ENCODE measurements around the genes TUBA3C and ZMYM2.

DNA sequence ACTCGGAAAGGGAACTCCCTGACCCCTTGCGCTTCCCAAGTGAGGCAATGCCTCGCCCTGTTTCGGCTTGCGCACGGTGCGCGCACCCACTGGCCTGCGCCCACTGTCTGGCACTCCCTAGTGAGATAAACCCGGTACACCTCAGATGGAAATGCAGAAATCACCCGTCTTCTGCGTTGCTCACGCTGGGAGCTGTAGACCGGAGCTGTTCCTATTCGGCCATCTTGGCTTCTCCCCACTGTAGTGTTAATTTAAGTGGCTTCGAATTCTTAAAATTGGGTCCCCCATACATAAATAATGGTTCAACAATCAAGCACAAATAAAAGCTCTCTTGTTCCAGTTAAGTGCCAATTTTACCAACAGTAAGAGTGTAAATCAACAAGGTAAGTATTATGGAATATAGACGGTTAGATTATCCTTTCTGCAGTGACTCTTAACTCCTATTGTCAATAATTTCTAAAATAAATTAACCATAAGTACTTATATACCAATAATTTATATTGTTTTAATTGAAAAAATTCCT, 72.1 kb downstream of the TUBA3C start:
- RRBS = 58% methylated on average over 2 of the region's 17 CpGs

DNA sequence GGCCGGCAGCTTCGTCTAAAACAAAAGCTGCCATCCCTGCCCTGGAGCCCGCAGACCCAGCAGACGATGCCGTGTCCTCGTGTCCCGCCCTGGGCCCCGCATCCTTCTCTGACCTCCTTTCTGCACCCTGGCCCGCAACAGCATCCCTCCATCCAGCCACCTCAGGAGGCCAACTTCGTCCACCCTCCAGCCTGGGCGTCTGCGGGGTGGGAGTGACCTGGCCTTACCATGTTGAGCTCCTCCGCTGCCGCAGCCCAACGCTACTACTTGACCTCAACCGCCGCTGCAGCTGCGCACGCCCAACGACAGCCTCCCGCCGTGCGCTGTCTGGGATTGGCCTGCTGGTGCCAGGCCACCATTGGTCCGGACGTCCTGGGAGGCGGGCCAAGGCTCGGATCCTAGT, at the start of gene TUBA3C:
Gene TUBA3C, minus strand, starts transcription at position 307 of the 403 bp plus-strand sequence.
- RRBS = no CpG with 5 or more reads among the region's 27 CpGs

- RRBS = no CpG with 5 or more reads among the region's 9 CpGs
Observed at GRCh38 chr13:19687252-19688165, 54.0 kb downstream of the MPHOSPH8 start.

GRCh38 chr13:19751220-19751584, 31.5 kb downstream of the PSPC1 start:
- RRBS = no CpG with 5 or more reads among the region's 5 CpGs

DNA sequence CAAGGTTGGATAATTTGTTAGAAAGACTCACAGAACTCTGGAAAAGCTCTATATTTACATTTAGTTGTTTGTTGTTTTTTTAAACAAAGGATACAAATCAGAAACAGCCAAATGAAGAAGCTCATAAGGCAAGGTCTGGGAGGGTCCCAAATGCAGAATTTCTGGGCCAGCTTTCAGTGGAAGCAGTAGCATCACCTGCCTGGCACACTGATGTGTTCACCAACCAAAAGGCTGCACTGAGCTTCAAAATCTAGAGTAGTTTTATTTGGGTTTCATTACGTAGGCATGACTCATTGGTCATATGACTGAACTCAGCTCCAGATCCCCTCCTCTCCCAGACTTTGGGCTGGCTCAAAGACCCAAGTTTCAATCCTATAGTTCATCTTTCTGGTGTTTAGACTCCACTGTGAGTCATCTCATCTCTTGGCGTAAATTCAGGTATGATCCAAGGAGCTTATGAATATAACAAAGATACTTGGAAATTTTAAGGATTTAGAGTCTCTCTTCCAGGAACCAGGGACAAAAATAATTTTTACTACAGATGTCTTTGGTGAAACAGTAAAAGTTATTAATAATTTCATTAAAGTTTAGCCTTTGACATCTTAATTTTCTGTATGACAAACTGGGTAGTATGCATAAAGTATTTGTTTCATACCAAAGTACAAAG, 17.7 kb downstream of the ZMYM5 start:
- RRBS = no CpG with 5 or more reads among the region's 2 CpGs

GRCh38 chr13:19910326-19910736, 46.9 kb upstream of the ZMYM5 start:
- RRBS = no CpG with 5 or more reads among the region's 6 CpGs

GRCh38 chr13:19958654-19959130, at the start of gene ZMYM2:
ZMYM2 (plus strand) TSS chr13:19958727.
- RRBS = 3% methylated on average over 33 of the region's 57 CpGs

DNA sequence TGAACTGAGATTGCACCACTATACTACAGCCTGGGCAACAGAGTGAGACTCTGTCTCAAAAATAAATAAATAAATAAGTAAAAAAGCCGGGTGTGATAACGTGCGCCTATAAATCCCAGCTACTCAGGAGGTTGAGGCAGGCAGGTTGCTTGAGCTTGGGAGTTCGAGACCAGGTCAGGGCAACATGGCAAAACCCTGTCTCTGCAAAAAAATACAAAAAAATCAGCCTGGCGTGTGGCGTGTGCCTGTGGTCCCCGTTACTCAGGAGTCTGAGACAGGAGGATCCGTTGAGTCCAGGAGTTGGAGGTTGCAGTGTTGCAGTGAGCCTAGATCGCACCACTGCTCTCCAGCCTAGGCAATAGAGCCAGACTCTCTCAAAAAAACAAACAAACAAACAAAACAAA, 27.3 kb downstream of the ZMYM2 start:
- RRBS = no CpG with 5 or more reads among the region's 9 CpGs

DNA sequence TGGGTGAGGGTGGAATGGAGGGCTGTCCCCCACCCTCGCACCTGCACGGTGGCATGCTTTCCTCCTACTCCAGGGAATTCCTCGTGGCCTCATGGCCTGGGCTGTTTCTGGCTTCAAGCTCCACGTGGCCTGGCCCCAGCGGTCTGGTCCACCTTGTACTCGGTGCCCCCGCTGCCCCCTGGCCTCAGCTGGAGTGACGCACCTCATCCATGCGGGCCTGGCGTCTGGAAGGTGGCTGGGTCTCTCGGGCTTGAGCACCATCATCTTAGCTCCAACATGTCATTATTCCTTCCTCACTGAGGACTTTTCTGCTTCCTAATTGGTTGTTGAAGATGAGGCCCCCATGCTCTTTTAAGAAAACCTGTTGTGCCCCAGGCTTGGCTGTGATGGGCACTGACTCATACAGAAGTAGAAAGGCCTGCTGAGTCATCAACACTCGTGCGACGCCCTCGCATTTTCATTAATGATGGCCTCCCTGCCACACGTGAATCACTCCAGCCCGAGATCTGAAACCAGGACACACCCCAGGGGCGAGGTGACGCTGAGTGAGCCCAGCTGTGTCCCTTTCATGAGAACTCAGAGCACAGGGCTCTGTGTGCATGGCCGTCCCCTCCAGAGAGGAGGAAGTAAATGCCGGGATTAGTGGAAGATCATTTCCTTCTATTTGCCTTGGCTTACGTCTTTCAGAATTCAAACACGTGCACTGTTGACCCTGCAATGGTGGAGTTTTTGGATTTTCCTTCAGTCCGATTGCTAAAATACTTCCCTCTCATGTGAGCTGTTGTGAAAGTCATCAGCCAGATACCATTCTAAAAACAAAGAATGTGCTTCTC, 13.9 kb upstream of the GJA3 start:
- RRBS = no CpG with 5 or more reads among the region's 24 CpGs

DNA sequence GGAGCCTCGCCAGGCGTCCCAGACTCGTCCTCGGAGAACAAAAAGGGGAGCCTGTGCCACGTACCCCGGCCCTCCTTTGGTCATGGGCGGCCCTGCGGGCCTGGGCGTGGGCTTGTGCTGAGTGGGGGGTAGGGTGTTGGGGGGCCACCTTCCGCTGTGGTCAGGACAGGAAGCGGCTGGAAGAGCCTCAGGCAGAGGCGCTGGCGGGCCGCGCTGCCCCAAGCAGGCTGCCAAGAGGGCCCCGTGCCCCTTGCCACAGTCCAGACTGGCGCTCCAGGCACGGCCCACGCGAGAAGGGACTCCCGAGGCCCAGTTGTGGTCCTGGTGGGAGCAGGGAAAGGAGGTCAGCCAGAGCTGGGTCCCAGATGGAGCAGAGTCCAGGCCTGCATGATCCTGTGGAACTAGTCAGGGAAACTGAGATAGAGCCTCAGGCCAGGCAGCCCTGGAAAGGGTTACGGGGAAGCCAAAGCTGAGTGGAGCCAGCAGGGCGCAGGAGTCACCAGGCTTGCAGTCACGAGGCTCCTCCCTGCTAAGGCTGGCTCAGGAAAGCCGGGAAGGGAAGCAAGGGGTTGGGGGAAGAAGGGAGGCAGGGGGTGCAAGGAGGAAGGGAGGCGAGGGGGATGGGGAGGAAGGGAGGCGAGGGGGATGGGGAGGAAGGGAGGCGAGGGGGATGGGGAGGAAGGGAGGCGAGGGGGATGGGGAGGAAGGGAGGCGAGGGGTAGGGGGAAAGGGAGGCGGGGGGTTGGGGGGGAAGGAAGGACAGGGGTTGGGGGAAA, 135.0 kb downstream of the CRYL1 start:
- RRBS = no CpG with 5 or more reads among the region's 31 CpGs

DNA sequence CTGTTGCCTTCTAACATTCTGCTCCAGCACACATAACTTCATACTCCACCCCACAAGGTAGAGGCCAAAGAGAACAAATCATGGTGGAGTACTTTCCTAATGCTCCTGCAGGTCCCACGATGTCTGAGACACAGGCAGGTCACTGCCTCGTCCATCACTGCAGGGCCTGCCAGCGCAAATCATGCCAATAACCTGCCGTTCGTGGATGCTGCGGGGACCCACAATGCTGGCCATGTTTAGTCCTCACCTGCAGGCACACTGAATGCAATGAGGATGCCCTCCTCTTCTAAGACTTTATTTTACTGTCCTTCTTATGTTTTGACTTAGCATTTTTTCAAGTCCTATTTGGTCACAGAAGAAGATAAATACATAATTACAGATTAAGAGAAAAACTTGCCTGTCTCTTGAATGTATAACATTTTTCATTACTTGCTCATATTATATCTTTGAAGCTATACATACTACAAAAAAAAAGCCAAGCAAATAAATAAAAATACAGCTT, 45.1 kb downstream of the CRYL1 start:
- RRBS = no CpG with 5 or more reads among the region's 6 CpGs

GRCh38 chr13:20520280-20520852, 5.3 kb downstream of the CRYL1 start:
- RRBS = no CpG with 5 or more reads among the region's 10 CpGs

GRCh38 chr13:20546576-20546966, 20.4 kb upstream of the IFT88 start:
- RRBS = no CpG with 5 or more reads among the region's 1 CpG

GRCh38 chr13:21074928-21076198, 14.0 kb upstream of the LATS2 start:
- RRBS = 6% methylated on average over 18 of the region's 68 CpGs

- RRBS = no CpG with 5 or more reads among the region's 4 CpGs
Observed at GRCh38 chr13:21519338-21519956, 60.3 kb upstream of the ZDHHC20 start.

- RRBS = no CpG with 5 or more reads among the region's 17 CpGs
Observed at GRCh38 chr13:21628820-21629287, 24.9 kb upstream of the MICU2 start.

- RRBS = no CpG with 5 or more reads among the region's 37 CpGs
Observed at GRCh38 chr13:21670213-21670591, 671 bp upstream of the FGF9 start.

DNA sequence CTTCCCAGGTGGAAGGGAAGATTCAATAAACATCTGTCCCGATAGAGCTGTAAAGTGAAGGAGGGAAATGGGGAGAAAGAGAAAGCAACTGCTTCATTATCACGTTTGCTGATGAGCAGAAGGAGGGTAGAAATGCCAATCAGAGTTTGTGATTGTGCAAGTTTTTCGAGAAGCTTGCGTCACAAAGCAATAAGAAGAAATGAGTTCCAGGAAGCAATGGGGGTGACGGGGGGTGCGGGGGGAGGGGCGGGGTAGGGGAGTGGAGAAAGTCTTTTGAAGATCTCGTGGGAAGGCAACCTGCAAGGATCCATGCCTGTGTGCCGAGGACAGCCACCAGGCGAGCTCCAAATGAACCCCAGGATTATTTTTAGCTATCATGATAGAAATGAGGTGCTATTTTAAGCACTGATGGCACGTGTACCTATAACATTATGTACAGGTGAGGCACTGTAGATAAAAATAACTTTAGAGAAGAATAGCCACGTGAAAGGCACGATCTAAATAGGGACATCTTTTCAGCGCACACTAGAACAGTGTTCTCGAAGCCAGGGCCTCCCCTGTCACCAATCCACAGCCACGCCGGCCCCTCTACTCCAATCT, 224.3 kb downstream of the FGF9 start:
- RRBS = no CpG with 5 or more reads among the region's 17 CpGs

GRCh38 chr13:22009473-22010131, 338.7 kb downstream of the FGF9 start:
- RRBS = no CpG with 5 or more reads among the region's 11 CpGs

GRCh38 chr13:22209877-22210633, 539.2 kb downstream of the FGF9 start:
- RRBS = 75% methylated on average over 1 of the region's 9 CpGs

Data from islet of Langerhans (tissue), 1 donor.